ENCODE measurements around the gene NOP16.

DNA sequence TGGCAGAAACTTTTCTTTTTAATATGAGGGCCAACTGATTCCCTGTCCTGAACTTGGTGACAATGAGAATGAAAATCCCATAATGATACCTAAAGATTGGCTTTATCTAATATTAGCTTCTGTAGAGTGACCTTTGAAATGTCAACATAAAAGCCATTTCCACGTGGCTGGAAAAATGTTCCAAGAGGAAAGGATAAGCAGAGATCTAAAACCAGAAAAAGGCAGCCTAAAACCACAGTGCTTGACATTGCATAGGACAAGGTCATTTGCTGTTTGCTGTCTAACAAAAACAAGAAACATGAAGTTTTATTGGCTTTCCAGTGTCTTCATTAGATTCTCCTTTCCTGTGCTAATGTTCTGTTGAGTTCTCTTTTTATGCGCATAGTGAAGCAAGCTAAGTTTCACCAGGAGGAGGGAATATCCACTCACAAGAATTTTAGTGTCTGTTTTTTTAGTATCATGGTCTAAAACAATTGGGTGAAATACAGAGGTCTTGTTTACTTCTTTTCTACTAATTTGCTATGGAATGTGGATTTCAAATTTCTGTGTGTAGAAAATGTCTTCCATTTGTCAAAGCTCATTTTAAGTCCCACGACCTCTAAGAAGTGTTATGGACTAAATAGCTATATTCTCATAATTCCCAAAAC lies 44.6 kb downstream of the CPEB4 start:
- PRO-cap, 2 experiments: no peak in any of the 2 experiments

GRCh38 chr5:174172035-174172709 lies 126.7 kb downstream of the NSG2 start:
- PRO-cap, 2 experiments: no peak in any of the 2 experiments

DNA sequence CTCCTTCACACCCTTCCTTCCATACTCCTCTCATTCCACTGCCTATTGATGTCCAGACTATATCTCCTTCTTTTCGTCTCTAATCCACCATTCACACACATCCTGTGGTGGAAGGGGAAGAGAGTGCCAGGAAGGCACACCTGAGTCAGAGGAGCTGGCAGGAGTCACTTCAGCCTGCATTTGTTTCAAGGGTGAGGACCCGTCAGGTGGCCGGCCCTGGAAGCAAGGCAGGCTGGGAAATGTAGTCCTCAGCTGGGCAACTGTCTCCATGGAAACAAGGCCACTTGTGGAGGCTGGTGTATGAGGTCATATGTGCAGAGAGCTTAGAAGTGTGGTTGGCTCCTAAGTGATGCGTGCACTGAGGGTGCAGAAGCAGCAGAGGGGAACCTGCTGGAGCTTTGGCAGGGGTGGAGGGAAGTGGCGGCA lies 278.4 kb downstream of the NSG2 start:
- PRO-cap, 2 experiments: no peak in any of the 2 experiments

GRCh38 chr5:174327412-174327903 lies 282.0 kb downstream of the NSG2 start:
- PRO-cap, 2 experiments: no peak in any of the 2 experiments

GRCh38 chr5:174636122-174636588 lies 88.2 kb upstream of the MSX2 start:
- PRO-cap, 2 experiments: no peak in any of the 2 experiments

GRCh38 chr5:174720863-174721591 lies 3.4 kb upstream of the MSX2 start:
- PRO-cap, 2 experiments: no peak in any of the 2 experiments

DNA sequence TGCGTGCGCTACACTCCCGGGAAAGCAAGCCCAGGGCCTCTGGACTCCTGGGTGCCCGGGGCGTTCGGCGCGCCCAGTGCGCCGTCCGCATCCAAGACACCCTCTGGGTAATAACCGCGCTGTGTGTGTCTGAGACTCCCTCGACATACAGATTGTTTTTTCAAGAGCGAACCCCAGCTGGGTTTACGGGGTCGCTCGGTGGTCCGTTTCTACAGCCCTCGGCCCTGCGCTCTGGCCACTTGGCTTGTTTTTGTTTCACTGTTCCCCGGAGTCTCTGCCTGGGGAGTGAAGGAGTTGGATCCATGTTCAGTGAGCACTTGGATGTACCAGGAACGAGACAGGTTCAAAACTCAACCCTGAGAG lies 732 bp downstream of the MSX2 start:
- PRO-cap, 2 experiments: no peak in any of the 2 experiments

GRCh38 chr5:174987784-174988095 lies 263.4 kb downstream of the MSX2 start:
- PRO-cap, 2 experiments: no peak in any of the 2 experiments

DNA sequence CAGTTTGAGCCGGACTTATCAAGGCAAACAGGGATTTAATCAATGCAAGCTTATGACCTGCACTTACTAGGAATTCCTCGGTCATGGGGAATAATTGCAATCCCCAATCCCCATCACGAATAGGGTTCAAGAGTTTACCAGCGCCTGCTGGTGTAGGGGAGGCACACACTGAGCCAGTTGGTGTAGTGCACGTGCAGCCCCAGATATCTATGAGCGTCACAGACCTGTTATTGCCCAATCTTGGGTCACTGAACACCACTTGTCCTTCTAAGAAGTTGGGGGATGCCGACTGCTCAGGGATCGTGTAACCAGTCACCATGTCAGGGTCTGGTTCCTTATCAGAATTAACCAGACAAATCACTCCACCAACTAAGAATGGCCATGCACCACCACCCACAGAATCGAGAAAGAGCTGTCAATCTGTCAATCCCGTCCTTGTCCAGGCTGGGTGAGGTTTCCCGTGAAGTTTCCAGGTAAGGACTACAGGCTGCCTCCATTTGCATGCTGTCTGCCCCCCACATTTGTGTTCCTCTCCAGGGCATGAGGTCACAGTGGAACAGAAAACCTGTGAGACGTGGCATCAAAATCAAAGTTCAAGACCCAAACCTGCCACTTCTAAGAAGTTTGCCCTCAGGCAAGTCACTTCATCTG lies 329.1 kb downstream of the DRD1 start:
- PRO-cap, 2 experiments: no peak in any of the 2 experiments

DNA sequence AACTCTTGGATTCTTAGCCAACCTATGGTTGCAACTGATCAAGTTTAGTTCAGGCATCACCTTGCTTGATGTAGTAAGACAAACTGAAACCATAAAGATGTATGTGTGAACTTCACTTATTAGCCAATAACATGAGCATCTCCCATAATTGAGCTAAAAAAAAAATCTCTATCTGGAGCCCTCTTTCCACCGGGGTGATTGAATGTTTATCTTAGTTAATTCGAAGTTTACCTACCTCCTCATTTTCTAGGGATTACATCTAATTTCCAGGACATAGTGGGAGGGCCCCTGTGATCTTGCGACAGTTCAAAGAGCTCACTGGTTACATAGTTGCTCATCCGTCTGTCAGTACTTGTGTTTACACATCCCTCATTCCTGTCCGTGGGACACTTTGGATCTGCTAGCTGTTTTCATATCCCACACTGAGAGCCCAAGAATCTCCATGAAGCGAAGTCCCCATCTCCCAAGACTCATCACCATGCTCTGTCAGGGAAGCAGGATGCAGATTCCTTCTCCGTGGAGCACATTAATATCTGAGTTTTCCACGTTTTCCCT lies 10.4 kb upstream of the SFXN1 start:
- PRO-cap, 2 experiments: no peak in any of the 2 experiments

GRCh38 chr5:175478721-175479557 lies 579 bp downstream of the SFXN1 start:
- PRO-cap, 2 experiments: peak in 2 of 2 experiments; most common plus-strand start chr5:175478976 (in 1); most common minus-strand start chr5:175479254 (in 2)

- PRO-cap, 2 experiments: no peak in any of the 2 experiments
These were observed 84.9 kb upstream of the HRH2 start for GRCh38 chr5:175572863-175573470.

DNA sequence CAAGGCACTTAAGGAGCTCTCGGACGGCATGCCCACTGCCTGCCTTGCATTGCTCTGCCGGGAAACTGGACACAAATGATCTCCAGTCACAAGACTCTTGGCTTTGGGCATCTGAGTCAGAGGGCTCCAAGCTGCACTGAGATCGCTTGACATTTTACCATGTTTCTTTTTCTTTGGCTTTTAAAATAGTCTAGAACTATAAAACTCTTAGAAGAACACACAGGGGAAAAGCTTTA lies 43.6 kb upstream of the HRH2 start:
- PRO-cap, 2 experiments: no peak in any of the 2 experiments

GRCh38 chr5:175687070-175687822 lies 29.4 kb downstream of the HRH2 start:
- PRO-cap, 2 experiments: no peak in any of the 2 experiments

DNA sequence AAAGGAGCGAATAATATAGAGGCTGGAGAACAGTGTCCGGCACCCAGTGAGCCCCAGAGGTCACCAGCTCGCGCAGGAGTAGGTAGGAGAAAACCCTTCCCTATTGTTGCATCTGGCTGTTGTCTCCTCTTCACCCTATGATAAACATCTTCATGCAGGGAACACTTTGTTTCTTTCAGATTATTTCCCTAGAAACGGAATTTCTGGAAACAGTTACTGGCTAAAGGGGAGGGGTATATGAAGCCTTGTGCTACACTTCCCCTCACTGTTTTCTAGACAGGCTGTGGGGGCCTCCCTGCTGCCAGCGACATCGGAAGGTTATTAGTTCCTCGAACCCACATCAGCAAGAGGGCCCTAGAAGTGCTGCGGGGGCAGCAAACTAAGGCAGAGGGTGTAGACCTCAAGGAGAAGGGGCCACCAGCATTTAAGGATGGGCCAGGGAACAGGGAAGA lies 37.5 kb downstream of the HRH2 start:
- PRO-cap, 2 experiments: no peak in any of the 2 experiments

DNA sequence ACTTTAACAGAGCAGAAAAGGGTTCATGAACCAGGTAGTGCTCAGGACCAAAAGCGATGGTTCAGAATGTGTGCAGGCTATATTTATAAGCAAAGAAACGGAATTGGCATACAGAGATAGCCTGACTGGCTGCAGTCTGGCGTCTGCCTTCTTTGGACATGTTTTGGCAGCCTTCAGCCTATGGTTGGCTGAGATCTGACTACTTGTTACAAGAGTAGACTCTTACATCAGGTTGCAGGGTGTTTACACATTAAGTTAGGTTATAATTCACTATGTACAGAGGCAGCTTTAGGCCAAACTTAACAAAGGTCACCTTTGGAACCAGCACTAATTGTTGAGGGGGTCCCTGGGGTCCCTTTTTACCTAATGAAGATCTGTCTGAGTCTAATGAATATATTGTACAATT lies 6.9 kb downstream of the NOP16 start:
- PRO-cap, 2 experiments: no peak in any of the 2 experiments

GRCh38 chr5:176387807-176388892 lies at the start of gene NOP16:
Gene NOP16, minus strand, starts transcription at chr5:176388598.
- PRO-cap, 2 experiments: peak in 2 of 2 experiments; most common plus-strand start chr5:176388792 (in 2); most common minus-strand start chr5:176388580 (in 1)

GRCh38 chr5:176397499-176398230 lies 9.1 kb downstream of the HIGD2A start:
- PRO-cap, 2 experiments: no peak in any of the 2 experiments

- PRO-cap, 2 experiments: peak in 1 of 2 experiments; most common plus-strand start chr5:176530178 (in 1); most common minus-strand start chr5:176529955 (in 1)
These were observed 7.4 kb downstream of the RNF44 start for GRCh38 chr5:176529622-176530383.

DNA sequence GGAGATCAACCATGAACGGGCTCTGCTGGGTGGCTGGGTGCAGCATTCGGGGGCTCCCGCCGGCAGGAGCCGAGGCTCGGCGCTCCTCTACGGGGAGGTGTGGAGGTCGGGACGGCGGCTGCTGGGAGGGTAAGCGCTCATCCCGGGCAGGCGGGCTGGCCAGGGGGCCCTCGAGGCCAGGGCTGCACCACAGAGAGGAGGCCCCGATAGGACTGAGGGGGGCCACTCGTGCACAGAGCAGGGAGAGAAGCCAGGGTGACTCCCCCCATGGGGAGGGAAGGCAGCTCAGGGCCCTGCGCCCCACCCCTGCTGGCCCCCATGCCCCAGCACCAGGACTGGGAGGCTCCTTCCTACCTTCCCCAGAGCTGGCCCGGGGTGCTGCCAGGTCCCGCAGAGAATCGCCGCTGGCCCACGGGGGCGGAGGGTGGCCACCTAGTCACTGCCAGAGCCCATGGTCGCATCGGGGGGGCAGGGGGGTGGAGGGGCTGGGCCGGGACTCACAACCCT lies 5.1 kb downstream of the RNF44 start:
- PRO-cap, 2 experiments: no peak in any of the 2 experiments